Right common carotid artery plus branches (tissue), 1 donor: ENCODE data around the genes RNF115, GJA8, NBPF14 and PDE4DIP.

GRCh38 chr1:145784392-145784752 is 39.5 kb downstream of the RNF115 start:
- PRO-cap = unidirectional peak, minus-strand start at chr1:145784598

DNA sequence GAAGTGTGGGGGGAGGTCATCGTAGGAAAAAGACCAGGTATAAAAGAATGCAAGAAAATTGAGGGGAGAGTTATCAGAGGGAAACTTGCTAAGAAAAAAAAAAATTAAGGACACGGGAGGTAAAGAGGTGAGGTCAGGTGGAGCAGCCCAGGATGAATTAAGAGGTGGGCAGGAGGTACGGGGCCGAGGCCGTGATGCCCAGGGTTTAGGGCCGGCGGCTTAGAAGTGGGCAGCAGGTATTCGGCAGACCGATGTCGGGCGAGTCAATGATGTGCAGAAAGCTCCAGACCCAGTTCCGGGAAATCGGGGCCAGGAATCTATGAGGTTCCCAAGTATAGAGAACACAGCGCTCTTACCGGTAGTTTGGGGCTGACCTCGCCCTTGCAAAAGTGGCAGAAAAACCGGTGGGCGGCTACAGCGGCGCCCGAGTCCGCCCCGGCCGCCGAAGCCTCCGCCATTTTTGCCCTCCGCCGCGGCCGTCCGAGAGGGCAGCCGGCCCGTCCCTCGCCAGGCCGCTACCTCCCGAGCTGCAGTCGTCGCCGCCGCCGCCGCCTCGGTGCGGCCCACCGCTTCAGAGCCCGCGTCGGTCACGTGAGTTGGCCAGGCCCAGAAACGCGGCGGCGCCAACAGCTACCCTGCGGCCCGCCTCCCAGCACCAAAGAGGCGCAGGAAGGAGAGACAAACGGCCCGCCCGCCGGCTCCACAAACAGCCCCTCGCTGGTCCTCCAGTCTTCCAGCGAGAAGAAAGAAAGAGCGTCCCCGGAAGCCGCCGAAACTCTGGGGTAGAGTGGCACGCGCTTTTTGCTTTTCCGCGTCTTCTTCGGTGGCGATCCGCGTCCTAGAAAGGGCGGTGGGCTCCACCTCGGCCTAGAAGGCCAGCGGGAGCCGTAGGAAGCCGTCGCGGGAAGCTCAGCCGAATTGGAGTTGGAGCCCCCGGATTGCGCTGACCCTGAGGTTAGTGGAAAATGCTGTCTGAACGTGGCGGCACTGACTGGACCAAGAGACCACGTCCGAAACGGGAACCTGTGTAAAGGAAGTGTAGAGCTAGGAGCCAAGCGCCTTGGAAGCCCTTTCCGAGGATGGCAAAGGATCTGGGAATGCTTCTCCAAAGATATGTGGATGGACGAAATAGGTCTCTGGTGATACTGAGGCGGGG is at the start of gene RNF115:
Gene RNF115, minus strand, starts transcription at position 680 of the 1,156 bp plus-strand sequence.
- PRO-cap = bidirectional peak, plus-strand start at position 658 of the sequence, minus-strand start at position 573 of the sequence; bidirectional peak, plus-strand start at position 1,026 of the sequence, minus-strand start at position 974 of the sequence

- PRO-cap = no peak
Observed at GRCh38 chr1:145859296-145859511, 323 bp upstream of the PIAS3 start.

- PRO-cap = unidirectional peak, minus-strand start at chr1:145872766
Observed at GRCh38 chr1:145871865-145873278, 13.3 kb downstream of the ANKRD35 start.

DNA sequence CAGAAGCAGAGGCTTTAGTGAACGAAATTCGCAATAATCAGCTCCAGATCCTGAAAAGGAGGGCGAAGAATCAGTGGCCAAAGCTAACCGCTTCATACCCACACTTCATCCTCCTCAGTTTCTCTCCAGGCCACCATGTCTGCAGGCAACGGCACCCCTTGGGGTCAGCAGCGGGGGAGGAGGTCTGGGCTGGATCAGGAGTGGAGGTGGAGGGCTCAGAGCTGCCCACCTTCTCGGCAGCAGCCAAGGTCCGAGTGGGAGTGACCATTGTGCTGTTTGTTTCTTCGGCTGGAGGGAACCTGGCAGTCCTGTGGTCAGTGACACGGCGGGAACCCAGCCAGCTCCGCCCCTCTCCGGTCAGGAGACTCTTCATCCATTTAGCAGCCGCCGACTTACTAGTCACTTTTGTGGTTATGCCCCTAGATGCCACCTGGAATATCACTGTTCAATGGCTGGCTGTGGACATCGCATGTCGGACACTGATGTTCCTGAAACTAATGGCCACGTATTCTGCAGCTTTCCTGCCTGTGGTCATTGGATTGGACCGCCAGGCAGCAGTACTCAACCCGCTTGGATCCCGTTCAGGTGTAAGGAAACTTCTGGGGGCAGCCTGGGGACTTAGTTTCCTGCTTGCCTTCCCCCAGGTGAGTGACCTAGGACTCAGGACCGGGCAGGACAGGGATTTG is 883 bp upstream of the PEX11B start:
- PRO-cap = unidirectional peak, minus-strand start at position 301 of the sequence

DNA sequence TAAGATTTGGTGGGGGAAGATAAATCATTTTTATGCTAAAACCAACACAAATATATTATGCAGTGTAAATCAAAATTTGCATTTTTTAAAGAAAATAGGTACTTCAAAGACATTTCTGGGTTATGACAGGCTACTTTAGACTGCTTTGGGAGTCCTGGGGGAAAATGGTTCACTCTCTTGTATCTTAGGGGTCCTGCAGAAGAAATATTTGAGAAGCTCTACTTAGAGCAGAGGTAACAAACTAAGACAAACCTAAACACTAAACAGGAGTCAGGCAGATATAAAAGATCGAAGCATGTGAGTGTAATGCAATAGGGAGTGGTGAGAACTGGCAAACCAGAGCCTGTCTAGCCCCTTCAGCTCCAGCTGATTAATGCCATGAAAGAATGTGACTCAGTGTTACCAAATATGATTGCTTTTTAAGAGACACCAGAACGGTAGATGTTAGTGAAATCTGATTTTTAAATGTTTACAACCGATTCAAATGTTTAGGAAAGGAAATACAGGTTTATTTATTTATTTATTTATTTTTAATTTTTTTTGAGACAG is 12.5 kb downstream of the TXNIP start:
- PRO-cap = no peak

DNA sequence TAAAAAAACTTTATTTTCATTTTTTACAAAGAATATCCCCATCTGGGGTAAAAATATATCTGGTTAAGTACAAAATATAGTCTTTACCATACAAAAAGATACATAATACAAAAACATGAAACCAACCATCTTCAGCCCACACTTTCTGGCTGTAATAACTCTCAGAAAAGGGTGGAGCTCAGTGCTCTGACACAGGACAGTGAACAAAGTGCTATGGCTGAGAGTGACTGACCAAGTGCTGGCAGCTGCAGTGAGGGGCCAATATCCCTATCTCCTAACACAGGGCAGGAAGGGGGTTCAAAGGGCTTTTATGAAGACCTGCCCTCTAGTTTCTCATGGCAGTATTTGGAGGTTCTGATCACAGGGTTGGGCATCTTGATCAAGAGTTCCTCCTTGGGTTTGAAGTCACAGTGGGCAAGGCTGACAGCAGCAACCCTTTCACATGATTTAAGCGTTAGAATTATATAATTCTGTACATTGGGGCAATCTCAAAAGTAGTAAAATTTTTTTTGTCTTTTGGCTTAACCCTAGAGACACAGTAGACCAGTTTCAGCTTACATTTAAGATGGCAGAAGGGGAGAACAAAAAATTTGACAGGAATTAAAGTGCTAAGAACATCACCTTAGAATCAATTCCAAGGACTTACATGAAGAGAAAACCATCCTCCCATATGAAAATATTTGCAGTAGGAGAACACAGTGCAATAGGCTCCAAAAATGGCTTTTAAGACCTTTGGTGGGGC is 3.8 kb downstream of the TXNIP start:
- PRO-cap = no peak

DNA sequence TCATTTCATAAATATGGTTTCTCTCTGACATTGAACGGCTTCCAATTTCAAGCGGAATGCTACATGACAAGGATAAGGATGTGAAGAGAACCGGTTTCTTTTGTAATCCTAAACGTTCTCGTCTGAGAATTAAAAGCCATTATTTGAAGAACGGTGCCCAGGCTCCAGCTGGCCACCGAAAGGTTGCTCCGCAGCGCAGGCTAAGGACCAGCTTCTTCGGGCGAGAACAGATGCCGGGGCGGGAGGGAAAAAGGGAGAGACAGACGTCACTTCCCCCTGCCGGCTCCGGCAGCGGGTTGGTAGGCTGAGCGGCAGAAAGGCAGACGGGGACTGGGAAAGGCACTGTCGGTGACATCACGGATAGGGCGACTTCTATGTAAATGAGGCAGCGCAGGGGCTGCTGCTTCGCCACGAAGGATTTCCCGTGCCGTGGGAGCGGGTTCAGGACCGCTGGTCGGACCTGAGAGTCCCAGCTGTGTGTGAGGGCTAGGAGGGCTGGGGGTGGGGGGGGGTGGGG is 31.7 kb upstream of the PPIAL4H start:
- PRO-cap = bidirectional peak, plus-strand start at position 379 of the sequence, minus-strand start at position 202 of the sequence

- PRO-cap = no peak
Observed at GRCh38 chr1:147223545-147224593, 1.3 kb downstream of the FMO5 start.

- PRO-cap = no peak
Observed at GRCh38 chr1:147527374-147527667, 14.0 kb upstream of the BCL9 start.

DNA sequence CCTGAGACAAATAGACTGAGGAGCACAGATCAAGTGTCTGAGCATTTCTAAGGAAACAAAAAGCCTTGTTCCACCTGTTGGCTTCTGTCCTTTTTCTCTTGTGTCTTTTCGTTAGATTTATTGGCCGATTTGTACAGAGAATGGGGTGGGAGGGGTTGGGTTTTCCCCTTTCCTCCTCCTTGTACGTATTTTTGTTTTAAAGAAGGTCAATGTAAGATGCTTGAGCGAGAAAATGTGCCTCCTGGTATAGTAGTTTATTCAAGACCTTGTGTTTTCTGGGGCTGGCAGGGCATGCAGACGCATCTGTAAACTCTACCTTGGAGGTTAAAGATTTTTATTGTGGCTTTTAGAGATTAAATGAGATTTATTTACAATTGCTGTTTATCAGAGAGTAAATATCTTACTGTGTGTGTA is 1.3 kb downstream of the BCL9 start:
- PRO-cap = no peak

DNA sequence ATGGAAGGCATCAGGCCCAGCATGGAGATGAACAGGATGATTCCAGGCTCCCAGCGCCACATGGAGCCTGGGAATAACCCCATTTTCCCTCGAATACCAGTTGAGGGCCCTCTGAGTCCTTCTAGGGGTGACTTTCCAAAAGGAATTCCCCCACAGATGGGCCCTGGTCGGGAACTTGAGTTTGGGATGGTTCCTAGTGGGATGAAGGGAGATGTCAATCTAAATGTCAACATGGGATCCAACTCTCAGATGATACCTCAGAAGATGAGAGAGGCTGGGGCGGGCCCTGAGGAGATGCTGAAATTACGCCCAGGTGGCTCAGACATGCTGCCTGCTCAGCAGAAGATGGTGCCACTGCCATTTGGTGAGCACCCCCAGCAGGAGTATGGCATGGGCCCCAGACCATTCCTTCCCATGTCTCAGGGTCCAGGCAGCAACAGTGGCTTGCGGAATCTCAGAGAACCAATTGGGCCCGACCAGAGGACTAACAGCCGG is 50.2 kb downstream of the ACP6 start:
- PRO-cap = no peak

DNA sequence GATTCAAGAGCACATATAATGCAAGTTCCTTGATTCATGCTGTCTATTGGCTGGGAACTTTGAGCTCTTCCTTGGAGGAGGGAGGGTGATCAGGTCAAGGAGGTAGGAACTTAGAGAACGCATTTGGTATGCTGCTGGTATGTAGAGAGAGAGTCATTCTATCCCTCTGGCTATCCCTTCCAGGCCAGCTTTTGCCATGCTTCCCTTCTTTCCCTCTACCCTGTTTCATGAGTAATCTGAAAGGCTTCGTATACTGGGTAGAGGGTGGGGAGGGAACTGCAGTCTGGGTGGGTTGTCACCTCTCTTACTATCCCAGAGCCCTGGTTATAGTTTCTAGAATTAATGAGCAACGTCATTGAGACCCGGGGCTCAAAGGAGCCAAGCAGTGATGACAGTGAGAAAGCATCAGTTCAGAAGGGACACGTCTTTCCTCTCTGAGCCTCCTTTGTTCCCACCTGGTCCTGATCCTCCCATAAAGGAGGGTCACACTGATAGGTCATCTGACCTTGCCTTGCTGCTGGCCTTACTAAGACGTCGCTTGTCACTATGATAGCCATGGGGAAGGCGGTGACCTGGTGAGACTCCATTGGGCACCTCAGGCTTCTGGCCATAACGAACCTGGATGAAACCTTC is 2.6 kb downstream of the GJA5 start:
- PRO-cap = no peak

DNA sequence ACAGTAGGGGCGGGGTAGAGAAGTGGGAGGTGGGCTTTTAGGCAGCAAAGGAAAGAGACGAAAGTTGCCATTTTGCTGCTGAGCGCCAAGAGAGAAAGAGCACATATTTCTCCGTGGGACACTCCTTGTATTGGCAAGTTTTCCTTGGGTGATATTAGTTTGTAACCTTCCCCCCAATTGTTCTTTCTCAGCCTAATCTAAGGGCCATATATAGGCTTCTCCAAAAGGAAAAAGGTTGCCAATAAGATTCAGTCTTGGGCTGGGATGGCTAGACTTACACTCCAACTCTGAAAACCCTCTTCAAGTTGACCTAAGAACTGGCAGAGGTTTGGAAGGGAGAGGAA is at the start of gene GJA8:
Gene GJA8, plus strand, starts transcription at position 67 of the 344 bp plus-strand sequence.
- PRO-cap = no peak

GRCh38 chr1:148151307-148151797 is 729 bp downstream of the NBPF11 start:
- PRO-cap = no peak

DNA sequence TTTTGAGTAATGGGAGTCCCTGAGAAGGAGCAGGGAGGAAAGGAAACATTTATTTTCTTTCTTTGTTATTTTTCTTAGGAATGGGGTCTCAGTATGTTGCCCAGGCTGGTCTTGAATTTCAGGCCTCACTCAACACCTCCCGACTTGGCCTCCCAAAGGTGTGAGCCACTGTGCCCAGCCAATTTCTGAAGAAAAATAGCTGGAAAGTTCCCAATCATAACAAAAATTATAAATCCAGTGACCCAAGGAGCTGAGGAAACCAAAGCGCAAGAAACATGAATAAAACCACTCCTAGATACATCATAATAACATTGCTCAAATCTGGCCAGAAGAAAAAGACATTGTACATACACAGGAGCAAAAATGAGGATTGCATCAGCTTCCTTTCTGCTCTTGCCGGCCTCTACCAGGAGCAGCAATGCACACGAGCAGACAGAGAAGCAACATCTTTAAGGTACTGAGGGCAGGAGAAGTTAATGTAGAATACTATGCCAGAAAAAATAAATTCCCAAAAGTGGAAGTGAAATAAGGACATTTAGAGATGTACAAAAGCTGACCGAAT is 126.9 kb upstream of the NBPF11 start:
- PRO-cap = no peak

GRCh38 chr1:148425096-148425675 is 57.9 kb downstream of the PPIAL4G start:
- PRO-cap = no peak

DNA sequence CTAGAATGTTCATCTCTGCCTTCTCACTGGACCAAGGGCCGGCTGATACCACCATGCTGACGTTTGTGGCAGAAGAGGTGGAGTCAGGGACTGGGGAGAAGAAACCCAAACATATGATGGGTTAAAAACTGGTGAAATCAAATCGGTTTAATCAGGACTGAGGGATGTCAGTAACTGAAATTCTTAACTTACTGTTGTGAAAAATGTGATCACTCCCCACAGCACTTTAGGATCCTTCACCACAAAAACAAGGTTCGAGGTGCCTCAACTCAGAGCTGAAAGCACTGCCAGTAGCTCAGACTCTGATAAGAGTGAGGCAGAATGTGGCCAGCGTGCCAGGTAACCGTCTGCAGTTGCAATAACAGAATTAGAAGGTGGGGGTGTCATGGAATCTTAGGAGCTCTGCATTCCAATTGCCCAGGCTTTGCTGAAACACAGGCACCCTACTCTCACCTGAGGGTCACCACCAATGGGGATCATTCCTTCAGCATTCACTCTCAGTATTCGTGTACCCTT is at the start of gene NBPF14:
Gene NBPF14, minus strand, starts transcription at position 349 of the 516 bp plus-strand sequence.
- PRO-cap = no peak

- PRO-cap = no peak
Observed at GRCh38 chr1:148844203-148844679, at the start of gene PDE4DIP. Gene PDE4DIP (plus strand): TSS chr1:148844428.

- PRO-cap = no peak
Observed at GRCh38 chr1:148952741-148953326, 108.6 kb downstream of the PDE4DIP start.